ENCODE measurements around the genes CARD11 and SLC29A4.

DNA sequence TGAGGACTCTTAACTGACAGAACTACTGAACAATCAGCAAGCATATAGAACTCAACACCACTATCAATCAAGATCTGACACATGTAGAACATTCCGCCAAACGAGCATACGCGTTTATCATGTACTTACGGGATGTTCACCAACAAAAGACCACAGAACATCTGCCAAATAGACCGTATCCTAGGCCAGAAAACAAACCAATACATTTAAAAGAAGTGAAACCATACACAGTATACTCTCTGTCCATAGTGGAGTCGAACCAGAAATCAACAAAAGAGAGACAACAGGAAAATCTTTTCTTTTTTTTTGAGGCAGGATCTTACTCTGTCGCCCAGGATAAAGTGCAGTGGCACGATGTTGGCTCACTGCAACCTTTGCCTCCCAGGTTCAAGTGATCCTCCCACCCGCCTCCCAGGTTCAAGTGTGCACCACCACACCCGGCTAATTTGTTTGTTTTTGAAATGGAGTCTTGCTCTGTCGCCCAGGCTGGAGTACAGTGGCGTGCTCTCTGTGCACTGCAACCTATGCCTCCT is 5.1 kb downstream of the GNA12 start:
- PRO-cap, 3 experiments: no peak in any of the 3 experiments

- PRO-cap, 3 experiments: peak in 1 of 3 experiments; most common plus-strand start chr7:2980594 (in 1); most common minus-strand start chr7:2980484 (in 1)
These were observed 63.2 kb downstream of the CARD11 start for GRCh38 chr7:2980300-2981126.

- PRO-cap, 3 experiments: no peak in any of the 3 experiments
These were observed 44.9 kb downstream of the CARD11 start for GRCh38 chr7:2998756-2999140.

DNA sequence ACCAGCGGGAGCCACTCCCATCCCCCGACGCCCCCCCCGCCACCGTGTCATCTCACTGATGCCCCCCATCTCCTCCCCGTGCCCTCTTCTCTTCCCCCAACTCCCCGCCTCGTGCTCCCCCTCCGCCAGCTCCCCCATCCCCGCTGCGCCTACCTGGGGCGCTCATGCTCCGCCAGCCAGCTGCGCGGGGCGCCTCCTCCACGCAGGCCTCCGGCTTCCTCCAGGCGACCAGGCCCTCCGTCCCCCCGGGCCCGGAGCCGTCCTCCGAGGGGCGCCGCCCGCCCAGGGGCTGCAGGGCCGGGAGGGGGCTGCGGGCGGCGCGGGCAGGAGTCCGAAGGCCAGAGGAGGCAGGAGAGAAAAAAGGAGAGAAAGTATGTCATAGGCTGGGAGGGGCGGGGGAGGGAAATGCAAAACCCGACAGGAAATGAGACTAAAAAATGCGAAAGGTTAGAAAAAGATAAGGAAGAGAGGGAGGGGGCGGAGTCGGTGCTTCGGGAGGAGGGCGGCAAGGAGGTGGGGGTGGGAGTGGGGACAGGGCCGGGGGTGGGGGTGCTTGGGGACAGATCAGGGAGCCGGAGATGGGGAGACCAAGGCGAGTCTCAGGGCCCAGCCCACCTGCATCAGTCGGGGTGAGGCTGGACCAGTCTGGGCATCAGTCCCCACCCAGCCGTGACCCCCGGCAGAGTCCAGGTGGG is at the start of gene CARD11:
Gene CARD11, minus strand, starts transcription at position 354 of the 695 bp plus-strand sequence.
- PRO-cap, 3 experiments: no peak in any of the 3 experiments

- PRO-cap, 3 experiments: peak in 1 of 3 experiments; most common plus-strand start chr7:3195069 (in 1); most common minus-strand start chr7:3194808 (in 1)
These were observed 106.3 kb upstream of the SDK1 start for GRCh38 chr7:3194726-3195130.

- PRO-cap, 3 experiments: no peak in any of the 3 experiments
These were observed 68.8 kb upstream of the SDK1 start for GRCh38 chr7:3232129-3232755.

DNA sequence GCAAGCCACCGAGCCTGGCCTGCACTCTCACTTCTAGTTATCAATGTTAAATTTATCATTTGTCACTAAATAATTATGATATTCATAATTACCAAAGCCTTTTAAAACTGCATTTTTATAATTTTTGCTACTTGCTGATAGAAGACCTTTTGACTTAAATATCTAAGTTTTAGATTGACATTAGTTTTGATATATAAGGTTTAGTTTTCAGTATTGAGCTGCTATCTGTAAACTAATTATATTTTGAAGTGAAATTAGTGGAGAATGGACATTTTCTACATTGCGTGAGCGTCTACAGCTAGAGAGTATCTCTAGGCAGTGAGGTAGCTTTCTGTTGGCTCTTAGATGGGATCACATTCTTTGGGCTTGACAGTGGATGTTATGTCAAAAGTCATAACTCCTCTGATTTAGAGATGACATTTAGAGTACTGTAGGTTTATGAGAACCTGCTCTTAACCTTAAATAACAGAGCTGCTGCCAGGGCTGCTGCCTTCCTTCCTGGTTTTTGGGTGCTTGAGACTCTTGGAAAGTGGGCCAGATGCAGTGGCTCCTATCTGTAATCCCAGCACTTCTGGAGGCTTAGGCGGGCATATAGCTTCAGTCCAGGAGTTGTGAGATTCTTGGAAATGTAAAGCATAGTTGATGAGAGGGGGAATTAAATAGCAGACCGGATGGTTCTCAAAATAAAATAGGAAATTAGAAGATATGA is 120.5 kb downstream of the SDK1 start:
- PRO-cap, 3 experiments: no peak in any of the 3 experiments

- PRO-cap, 3 experiments: no peak in any of the 3 experiments
These were observed 149.2 kb downstream of the SDK1 start for GRCh38 chr7:3450092-3450864.

GRCh38 chr7:3527046-3527617 is 226.1 kb downstream of the SDK1 start:
- PRO-cap, 3 experiments: no peak in any of the 3 experiments

- PRO-cap, 3 experiments: no peak in any of the 3 experiments
These were observed 548.0 kb upstream of the FOXK1 start for GRCh38 chr7:4134016-4134498.

GRCh38 chr7:4694481-4695432 is 12.7 kb downstream of the FOXK1 start:
- PRO-cap, 3 experiments: peak in 1 of 3 experiments; most common minus-strand start chr7:4694809 (in 1)

DNA sequence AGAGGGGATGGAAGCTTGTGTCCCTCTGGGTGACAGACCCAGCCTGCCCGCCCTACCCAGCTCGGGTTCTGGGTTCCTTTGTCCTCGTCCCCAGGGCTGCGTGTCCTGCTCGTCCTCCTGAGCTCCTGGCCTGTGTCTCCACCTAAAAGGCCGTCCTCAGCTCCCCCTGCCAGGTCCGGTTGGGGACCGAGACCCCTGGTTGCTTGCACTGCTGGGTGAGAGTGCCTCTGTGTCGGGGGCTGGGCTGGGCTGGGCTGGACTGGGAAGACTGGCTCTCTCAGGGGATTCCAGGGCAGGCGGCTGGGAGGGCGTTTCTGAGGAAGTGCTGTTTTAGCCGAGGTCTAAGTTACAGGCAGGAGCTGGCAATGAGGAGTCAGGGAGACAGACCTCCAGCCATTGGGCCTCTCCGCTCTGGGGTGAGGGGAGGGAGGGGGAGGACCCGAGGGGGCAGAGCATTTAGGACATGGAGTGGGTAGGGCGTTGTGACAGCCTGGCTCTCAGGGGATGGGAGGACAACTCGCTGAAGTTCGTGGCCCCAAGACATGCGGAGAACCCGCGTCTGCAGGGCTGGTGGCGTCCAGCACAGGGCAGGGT is 20.9 kb downstream of the FOXK1 start:
- PRO-cap, 3 experiments: no peak in any of the 3 experiments

GRCh38 chr7:4713247-4713873 is 31.3 kb downstream of the FOXK1 start:
- PRO-cap, 3 experiments: no peak in any of the 3 experiments

DNA sequence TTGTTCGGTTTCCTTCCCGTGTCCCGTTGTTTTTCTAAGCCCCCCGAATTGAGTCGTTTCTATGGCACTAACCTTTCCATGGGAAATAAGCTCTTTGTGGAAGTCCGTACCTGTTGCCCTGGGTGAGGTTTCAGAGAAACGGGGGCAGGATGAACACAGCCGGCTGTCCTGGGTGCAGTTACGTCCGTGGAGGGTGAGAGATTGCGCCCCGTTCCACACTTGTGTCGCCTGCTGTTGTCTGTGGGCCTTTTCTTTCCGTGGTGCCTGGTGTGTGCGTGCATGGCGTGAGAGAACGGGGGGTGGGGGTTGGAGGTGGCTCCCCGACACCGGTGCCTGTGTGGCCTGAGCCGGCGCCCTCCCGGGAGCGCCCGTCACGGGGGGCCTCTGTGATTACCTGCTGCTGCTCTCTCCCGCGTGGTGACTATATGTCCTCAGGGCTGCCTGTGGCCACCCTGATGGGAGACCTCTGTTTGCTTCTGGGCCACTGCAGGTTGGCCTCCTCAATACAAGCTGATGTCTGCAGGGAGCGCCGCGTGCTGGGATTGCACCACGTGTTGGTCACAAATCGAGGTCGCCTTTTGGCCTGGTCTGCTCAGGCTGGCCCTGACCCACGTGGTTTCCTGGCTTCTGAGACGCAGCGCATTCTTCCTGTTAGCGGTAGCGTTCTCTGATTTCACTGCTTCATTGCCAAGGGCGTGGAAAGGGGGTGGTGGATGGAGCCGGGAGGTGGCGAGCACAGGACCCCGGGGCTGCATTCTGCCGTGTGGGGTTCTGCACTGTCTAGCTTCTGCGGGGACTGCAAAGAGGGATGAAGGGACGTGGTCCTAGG is 10.9 kb upstream of the AP5Z1 start:
- PRO-cap, 3 experiments: no peak in any of the 3 experiments

GRCh38 chr7:4766467-4767486 is 8.6 kb upstream of the AP5Z1 start:
- PRO-cap, 3 experiments: no peak in any of the 3 experiments

- PRO-cap, 3 experiments: no peak in any of the 3 experiments
These were observed 5.8 kb downstream of the AP5Z1 start for GRCh38 chr7:4781128-4781641.

DNA sequence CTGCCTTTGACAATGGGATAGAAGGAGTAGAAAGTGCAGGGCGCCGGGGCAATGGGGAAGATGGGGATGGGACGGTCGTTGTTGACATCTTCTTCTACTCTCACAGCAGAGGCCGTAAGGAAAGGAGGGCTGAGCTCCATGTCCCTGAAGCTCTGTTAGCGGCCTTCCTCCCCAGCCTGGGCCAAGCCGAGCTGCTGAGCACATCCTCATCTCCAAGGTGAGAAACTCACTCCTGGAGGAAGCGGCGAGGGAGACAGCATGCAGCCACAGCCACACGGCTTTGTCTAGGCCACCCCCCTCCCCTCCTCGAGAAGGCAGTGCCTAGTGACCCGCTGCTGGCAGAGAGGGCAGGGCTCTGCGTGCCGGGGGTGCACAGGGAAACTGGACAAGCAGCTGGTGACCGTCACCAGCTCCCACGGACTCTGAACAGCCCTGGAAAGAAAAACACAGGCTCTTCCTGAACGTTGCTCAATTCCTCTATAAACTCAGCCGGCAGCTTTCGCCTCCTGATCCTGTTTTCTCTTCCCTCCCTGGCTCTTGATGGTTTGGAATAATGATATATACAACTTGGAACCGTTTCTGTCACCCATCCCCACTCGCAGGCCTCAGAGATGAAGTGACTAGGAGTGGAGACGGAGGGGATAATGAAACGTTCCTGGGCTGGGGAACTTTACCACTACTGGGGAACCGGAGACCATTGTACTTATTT is 19.5 kb downstream of the PAPOLB start:
- PRO-cap, 3 experiments: peak in 1 of 3 experiments; most common plus-strand start position 467 of the sequence (in 1); most common minus-strand start position 424 of the sequence (in 1)

DNA sequence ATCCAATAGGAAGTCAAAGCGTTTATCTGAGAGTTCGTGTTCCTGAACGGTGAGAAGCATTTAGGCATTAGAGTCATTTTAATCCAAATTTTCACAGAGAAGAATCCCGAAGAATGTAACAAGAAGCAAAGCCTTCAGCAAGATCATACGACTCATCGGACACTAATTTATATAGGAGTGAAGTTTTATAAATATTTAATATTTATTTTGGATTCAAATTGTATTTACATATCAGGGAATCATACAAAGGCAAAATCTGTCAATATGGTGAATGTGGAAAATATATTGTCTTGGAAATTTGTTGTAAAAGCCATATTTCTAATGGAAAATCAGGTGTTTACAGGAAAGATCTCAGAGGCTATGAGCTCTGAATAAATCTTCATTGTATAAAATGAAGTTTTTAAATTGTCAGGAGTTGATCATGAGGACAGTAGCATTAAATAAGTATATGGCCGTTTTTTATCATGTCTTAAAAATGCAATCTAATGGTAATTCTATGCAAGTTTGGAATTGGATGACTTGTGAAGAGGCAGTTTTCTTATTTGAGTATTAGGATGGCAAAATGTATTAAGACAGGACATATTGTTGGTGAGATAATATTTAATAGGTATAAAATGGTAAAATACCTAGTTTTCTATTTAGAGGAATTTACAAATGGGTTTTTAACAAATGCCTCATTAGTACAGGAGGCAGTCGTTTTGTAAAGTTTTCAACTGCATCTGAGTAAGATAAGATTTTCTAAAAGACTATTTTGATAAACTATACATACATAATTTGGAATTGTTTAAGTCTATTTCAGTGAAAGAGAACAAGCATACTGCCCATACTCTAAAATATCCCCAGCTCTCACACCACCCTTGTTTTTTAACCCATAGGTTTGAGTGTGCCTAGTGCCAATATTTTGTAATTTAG is 20.2 kb downstream of the RBAK start:
- PRO-cap, 3 experiments: no peak in any of the 3 experiments

- PRO-cap, 3 experiments: peak in 2 of 3 experiments; most common plus-strand start chr7:5282918 (in 2); most common minus-strand start chr7:5283048 (in 2)
These were observed at the start of gene SLC29A4 for GRCh38 chr7:5282776-5283430. Gene SLC29A4 (plus strand): TSS chr7:5282943.

DNA sequence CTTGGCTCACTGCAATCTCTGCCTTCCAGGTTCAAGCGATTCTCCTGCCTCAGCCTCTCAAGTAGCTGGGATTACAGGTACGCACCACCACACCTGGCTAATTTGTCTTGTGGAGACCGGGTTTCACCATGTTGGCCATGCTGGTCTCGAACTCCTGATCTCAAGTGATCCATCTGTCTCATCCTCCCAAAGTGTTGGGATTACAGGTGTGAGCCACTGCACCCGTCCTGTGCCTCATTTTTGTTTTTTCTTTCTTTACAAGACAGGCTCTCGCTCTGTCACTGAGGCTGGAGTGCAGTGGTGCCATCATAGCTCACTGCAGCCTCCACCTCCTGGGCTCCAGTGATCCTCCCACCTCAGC is 21.8 kb downstream of the SLC29A4 start:
- PRO-cap, 3 experiments: no peak in any of the 3 experiments

Data from Metastatic Breast Carcinoma in the Ovary (tissue), 3 donors.